Body of pancreas (tissue), 2 donors: ENCODE measurements around the gene ARL10.

GRCh38 chr5:174145774-174146346, 100.4 kb downstream of the NSG2 start:
- PRO-cap: no peak
- RAMPAGE, long total RNA, 2 experiments: no peak in any of the 2 experiments

- PRO-cap: no peak
- RAMPAGE, long total RNA, 2 experiments: no peak in any of the 2 experiments
Observed at GRCh38 chr5:175059828-175060454, 335.6 kb downstream of the MSX2 start.

- PRO-cap: no peak
- RAMPAGE, long total RNA, 2 experiments: no peak in any of the 2 experiments
Observed at GRCh38 chr5:175397537-175398047, 46.4 kb downstream of the DRD1 start.

- PRO-cap: no peak
- RAMPAGE, long total RNA, 2 experiments: no peak in any of the 2 experiments
Observed at GRCh38 chr5:175443311-175443786, 633 bp downstream of the DRD1 start.

DNA sequence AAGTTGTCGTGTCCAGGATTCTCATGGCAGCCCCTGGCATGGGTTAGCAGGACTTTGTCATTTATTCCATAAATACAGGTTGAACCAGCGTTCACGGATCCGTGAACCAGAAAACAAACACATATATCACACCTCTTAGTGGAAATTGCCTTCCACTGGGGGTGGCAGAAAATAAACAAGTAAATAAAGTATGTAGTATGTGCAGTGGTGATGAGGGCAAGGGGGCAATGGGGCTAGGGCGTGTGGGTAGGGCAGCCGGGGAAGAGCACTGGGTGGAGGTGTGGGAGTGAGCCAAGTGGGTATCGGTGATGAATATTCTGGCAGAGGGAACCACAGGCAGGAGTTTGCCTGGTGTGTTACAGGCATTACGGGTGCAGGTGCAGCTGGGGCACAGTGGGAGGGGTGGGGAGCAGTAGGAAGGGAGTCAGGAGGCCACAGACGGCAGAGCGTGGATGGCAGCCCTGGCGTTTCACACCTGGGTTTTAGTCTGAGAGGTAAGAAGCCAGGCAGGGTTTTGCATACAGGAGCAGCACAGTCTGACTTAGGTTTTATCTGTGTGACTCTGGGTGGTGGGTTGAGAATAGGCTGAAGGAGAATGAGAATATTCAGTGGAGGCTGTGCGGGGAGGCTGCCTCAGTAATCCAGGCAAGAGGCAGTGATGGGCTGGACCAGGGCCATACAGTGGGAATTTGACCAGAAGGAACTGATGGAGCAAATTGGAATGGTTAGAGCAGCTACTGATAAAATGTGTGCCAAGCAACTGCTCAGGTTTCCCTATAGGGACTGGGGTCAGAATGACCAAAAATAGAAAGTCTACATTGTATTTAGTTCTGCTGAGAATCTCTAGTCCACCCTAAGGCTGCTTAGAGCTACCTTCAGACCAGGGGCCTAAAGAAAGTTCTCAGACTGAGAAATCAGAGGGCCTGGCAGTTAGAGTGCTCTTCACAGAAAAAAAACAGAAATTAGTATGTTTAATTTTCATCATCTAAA, 35.5 kb downstream of the SFXN1 start:
- PRO-cap: no peak
- RAMPAGE, long total RNA, 2 experiments: no peak in any of the 2 experiments

GRCh38 chr5:175853499-175853905, 17.9 kb upstream of the CPLX2 start:
- PRO-cap: no peak
- RAMPAGE, long total RNA, 2 experiments: no peak in any of the 2 experiments

DNA sequence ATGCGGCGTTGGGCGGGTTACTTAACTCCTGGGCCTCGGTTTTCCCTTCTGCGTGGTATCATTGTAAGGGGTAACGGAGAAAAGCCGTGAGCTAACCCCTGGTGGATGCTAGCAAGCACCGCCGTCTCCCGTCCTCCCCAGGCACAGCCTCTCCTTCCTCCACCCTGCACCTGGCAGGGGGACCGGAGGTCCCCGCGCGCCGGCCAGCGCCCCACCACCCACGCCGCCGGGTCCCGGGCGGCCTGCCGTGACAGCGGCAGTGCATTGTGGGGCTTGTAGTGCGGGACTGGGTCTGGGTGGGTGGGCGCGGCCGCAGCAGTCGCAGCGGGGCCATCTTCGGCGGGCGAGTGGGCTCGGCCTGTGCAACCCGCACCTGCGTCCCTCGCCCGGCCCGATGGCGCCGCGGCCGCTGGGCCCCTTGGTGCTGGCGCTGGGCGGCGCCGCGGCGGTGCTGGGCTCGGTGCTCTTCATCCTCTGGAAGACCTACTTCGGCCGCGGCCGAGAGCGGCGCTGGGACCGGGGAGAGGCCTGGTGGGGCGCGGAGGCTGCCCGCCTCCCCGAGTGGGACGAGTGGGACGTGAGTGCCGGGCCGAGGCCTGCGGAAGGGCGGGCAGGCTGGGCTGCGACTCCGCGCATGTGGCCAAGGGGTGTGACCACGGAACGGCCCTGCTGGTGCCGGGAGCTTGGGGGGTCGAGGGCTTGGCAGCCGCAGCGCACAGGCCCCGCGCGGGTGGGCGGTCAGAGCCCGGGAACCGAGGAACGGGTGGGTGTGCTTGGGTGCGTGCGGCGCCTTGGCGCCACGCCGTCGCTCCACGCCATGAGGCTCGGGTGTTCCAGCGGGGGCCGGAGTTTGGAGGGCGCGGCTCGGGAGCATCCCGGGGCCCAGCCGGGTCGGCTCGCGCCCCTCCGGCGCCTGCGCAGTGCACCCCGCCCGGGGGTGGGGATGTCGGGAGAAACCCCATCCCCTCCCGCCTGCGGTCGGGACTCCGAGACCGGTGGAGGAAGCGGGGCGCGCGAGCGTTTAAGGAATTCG, at the start of gene ARL10:
Gene ARL10 (plus strand): TSS at position 318 of the 1,033 bp plus-strand sequence.
- PRO-cap: unidirectional peak, minus-strand start at position 917 of the sequence
- RAMPAGE, long total RNA, 2 experiments: no peak in any of the 2 experiments

GRCh38 chr5:176383502-176384574, 4.6 kb downstream of the NOP16 start:
- PRO-cap: no peak
- RAMPAGE, long total RNA, 2 experiments: no peak in any of the 2 experiments

GRCh38 chr5:176386581-176387070, 1.8 kb downstream of the NOP16 start:
- PRO-cap: no peak
- RAMPAGE, long total RNA, 2 experiments: no peak in any of the 2 experiments

GRCh38 chr5:176542903-176543758, 5.9 kb upstream of the RNF44 start:
- PRO-cap: bidirectional peak, plus-strand start at chr5:176543137, minus-strand start at chr5:176543112; bidirectional peak, plus-strand start at chr5:176543541, minus-strand start at chr5:176543418
- RAMPAGE, long total RNA, 2 experiments: no peak in any of the 2 experiments

DNA sequence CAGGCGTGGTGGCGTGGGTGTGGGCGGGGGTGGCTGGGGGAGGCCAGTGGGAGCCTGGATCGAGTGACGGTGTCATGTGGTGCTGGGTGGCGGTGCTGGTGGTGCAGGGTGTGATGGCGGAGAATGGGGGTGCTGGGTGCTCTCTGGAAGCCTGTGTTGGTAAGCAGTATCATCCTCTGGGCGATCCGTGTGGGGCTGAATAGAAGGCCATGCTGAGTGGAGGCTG, 27.0 kb downstream of the CDHR2 start:
- PRO-cap: unidirectional peak, plus-strand start at position 89 of the sequence
- RAMPAGE, long total RNA, 2 experiments: no peak in any of the 2 experiments

DNA sequence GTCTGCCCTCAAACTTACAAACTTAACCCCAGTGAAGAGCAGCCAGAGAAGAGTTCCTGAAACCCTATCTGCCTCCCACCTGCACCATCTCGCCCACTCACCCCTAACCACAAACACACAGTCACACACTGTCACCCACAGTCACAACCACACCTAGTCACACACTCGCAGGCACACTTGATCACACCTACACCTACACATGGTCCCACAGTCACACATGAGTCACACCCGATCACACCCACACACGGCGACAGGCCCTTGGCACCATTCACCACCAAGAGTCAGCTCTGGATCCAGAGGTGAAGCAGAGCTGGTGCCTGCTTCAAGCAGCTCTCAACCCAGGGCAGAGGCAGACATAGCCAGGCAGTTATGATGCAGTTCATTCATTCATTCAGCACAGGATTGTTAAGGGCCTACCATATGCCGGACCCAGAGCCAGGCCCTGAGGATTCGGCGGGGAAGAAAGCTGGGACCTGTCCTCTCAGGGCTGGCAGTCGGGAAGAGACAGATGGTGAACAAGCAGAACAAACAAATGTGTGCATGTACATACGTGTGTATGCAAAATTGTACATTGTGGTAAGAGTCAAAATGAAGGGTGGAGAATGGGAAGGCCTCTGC, 6.2 kb downstream of the TSPAN17 start:
- PRO-cap: no peak
- RAMPAGE, long total RNA, 2 experiments: no peak in any of the 2 experiments

- PRO-cap: no peak
- RAMPAGE, long total RNA, 2 experiments: no peak in any of the 2 experiments
Observed at GRCh38 chr5:176687790-176688214, 40.5 kb downstream of the TSPAN17 start.

DNA sequence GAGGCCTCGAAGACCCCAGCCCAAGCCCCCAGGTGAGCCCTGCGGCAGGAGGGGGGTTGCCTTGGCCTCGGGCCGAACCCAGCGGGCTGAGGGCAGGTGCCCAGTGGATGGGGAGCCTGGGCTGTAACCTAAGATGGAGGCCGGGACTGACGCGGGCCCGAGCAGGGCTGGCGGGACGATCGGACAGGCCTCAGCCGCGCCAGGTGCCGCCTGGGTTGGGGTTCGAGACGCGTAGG, 532 bp upstream of the NSD1 start:
- PRO-cap: no peak
- RAMPAGE, long total RNA, 2 experiments: no peak in any of the 2 experiments

GRCh38 chr5:177153812-177154369, 20.3 kb downstream of the NSD1 start:
- PRO-cap: no peak
- RAMPAGE, long total RNA, 2 experiments: no peak in any of the 2 experiments

DNA sequence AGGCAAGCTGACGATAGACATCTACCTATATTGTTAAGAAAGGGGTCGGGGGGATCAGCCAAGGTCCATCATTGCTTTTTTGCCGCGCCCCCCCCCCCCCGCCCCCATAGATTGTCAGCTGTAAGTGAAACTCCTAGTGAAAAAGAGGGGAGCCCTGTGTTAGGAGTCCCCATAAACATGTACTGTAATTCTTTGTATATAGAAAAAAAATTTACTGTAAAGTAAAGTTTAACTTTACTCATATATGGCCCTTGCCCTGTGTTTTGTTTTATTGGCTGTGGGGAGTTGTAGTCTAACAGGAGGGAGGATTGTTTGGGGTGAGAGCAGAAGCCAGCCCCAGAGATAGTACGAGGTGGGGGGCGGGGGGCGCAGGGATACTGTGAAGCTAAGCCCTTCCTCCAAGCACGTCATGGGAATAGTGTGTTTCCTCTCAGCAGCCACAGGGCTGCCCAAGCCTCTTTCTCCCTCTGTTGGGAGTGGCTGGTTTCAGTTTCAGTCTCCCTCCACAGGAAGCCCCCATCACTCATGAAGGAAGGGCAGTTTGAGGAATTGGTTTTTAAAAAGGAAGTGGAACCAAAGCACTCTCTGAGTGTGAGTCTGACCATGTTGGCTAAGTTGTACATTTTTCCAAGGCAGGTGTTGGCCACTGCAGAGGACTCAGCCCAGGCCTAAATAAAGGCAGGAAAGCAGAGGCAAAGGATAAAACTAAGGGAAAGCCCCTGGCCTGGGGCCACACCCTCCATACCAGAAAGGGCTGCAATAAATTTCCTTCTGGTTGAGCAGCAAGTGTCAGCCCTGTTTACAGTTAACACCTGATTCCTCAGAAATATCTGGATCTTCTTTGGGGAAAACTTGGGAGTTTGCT, 3.3 kb downstream of the RAB24 start:
- PRO-cap: no peak
- RAMPAGE, long total RNA, 2 experiments: no peak in any of the 2 experiments

GRCh38 chr5:177304155-177304928, 743 bp downstream of the PRELID1 start:
- PRO-cap: no peak
- RAMPAGE, long total RNA, 2 experiments: no peak in any of the 2 experiments

DNA sequence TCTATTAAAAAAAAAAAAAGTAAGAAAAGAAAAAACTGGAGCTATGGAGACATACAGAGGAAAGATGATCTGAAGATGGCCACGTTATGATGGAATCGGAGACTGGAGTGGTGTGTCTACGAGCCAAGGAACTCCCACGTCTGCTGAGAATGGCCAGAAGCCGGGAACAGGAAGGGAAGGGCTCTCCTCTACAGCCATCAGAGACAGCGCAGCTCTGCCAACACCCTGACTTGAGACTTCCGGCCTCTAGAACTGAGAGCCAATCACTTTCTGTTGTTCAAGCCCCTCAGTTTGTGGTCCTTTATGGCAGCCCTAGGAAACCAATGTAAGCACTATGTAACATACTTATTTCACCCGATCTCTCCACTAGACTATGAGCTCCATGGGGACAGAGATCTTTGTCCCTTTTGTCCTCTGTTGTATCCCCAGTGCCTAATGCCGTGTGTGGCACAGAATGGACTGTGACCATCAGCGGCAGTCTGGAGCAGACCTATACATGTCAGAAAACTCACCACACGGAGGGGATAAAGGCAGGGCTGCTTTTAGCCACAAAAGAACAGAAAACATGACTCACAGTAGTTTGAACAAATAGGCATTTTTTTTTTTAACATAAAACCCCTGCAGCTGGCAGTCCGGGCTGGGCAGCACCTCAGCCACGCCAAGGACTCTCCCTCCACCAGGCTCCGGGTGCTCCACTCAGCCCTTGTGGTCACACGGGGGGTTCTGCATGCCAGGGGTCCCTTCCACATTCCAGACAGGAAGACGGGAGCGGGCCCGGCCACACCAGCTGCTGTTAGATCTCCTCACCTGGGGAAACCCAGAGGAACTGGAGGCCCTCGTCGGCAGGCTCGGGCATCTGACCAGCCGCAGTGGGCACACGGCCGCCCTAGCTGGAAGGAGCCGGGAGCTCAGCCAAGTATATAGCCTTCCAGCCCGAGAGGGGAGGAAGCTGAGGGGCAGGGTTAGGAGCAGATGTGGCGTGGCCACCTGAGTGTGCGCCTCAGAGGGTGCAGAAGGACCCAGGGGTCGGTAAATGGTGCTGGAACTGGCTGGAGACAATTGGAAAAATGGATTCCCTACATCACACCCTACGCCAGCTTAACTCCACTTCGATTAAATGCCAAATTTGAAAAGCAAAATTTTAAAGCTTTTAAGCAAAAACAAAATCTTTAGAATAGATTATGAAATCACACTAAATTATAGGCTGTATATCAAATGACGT, 16.2 kb upstream of the MXD3 start:
- PRO-cap: unidirectional peak, plus-strand start at position 630 of the sequence; unidirectional peak, minus-strand start at position 850 of the sequence
- RAMPAGE, long total RNA, 2 experiments: no peak in any of the 2 experiments

DNA sequence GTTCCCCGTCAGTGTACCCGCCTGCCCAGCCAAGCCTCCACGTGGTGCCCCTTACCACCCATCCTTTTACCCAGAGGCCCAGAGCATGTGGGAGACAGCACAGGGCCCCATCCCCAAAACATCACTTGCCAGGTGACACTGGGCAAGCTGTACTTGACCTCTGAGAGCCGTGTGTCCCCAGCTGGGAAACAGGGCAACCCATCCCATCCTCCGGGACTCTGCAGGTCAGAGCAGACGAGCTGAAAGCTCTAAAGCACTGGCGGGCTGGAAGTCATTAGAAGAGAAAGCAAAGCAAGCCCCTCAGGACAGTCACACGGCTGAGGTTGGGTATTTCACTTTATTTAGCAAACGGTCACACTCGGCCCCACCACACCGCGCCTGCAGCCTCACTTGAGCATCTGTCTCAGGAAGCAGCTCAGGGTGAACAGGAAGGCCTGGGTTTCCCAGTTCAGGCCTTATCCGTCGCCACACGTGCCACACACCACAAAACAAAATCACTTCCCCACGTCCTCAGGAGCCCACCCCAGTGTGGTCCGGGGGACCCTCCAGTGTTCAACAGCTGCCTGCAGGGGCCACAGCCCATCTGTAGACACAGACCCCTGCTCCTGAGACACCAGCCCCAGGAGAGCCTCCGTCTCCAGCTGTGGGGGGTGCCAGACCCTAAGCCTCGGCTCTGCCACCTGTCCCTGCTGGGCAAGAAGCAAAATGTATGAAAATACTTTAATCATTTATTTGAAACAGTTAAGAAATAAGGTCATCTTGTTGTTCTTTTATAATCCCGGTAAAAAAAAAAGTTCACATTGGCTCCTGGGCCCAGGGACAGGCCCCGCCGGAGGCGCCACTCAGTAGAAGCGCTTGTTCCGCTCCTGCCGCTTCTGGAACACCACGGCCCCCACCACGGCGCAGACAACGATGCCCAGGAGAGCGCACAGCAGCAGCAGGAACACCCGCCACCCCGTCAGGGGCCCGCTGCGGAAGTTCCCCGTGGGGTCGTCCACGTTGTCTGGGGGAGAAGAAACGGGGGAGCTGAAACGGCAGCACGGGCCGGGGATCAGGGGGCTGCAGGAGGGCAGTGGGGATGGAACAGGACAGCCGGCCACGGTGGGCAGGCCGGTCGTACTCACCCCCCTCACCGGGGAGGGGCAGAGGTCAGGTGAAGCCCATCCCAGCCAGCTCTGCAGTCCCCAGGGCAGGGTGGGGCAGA, 19.8 kb downstream of the LMAN2 start:
- PRO-cap: no peak
- RAMPAGE, long total RNA, 2 experiments: no peak in any of the 2 experiments

GRCh38 chr5:177354205-177354640, 2.8 kb upstream of the LMAN2 start:
- PRO-cap: no peak
- RAMPAGE, long total RNA, 2 experiments: no peak in any of the 2 experiments